Frontal cortex (tissue), 2 donors: ENCODE data around the genes P3H2, CLDN16, IL1RAP and CCDC50.

DNA sequence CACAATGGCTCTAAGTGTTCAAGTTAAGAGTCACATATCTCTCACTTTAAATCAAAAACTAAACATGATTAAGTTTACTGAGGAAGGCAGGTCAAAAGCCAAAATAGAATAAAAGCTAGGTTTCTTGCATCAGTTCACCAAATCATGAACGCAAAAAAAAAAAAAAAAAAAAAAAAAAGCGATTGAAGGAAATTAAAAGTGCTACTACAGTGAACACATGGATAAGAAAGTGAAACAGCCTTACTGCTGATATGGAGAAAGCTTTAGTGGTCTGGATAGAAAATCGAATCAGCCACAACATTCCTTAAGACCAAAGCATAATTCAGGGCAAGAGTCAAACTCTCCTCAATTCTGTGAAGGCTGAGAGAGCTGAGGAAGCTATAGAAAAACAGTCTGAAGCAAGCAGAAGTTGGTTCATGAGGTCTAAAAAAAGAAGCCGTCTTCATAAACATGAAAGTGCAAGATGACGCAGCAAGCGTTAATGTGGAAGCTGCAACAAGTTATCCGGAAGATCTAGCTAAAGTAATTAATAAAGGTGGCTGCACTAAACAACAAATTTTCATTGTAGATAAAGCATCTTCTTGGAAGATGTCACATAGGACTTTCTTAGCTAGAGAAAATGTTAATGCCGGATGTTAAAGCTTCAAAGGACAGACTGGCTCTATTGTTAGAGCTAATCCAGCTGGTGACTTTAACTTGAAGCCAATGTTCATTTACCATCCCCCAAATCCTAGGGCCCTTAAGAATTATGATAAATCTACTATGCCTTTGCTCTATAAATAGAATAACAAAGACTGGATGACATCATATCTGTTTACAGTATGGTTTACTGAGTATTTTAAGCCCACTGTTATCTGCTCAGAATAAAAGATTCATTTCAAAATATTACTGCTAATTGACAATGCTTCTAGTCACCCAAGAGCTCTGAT, 19.2 kb downstream of the P3H2 start:
- RAMPAGE, long total RNA: no peak

- RAMPAGE, long total RNA: no peak
Measured at GRCh38 chr3:190120041-190121208, at the start of gene P3H2. TSS of gene P3H2 (minus strand) at chr3:190120897.

DNA sequence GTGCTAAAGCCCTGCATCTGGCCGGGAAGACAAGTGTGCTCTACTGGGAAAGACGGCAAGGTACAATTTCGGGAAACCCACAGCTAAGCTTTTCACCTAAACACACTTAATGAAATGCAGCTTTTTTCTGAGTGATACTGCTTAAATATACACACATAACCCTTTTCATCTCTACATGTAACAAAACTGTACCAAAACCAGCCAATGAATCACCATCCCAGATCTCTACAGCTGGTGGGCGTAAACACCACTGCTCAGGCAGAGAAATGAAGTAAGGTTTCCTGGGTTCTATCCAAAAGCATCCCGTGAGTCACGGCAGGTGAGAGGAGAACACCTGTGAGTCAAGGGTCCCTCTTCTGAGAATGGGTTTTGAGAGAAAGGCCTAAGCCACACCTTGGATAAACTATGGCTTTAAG, 2.6 kb downstream of the CLDN1 start:
- RAMPAGE, long total RNA: no peak

DNA sequence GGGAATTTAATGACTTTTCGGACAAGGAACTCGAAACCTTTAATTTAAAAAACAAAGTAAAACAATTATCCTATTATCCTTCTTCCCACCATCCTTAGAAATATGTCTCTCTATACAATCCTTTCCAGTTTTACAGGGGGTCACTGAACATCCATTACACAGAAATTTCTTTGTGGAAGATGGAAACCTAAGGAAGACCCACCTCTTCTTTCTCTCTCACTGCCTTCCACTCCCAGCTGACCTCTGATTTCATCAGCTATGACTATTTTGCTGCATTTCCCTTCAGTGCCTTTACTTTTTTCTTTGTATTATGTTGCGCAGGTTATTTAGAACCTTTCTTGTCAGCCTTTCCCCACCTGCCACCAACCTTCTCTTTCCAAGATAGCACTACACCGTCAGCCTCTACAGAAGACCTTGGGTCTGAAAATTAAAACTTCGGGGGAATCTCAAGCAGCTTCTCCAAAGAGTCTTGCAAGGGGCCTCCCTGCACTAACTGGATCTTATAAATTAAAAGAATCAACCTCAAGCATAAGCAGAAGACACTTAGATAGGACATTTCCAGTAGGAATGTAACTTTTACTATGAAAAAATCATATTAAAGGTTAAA, 1.2 kb downstream of the CLDN1 start:
- RAMPAGE, long total RNA: no peak

DNA sequence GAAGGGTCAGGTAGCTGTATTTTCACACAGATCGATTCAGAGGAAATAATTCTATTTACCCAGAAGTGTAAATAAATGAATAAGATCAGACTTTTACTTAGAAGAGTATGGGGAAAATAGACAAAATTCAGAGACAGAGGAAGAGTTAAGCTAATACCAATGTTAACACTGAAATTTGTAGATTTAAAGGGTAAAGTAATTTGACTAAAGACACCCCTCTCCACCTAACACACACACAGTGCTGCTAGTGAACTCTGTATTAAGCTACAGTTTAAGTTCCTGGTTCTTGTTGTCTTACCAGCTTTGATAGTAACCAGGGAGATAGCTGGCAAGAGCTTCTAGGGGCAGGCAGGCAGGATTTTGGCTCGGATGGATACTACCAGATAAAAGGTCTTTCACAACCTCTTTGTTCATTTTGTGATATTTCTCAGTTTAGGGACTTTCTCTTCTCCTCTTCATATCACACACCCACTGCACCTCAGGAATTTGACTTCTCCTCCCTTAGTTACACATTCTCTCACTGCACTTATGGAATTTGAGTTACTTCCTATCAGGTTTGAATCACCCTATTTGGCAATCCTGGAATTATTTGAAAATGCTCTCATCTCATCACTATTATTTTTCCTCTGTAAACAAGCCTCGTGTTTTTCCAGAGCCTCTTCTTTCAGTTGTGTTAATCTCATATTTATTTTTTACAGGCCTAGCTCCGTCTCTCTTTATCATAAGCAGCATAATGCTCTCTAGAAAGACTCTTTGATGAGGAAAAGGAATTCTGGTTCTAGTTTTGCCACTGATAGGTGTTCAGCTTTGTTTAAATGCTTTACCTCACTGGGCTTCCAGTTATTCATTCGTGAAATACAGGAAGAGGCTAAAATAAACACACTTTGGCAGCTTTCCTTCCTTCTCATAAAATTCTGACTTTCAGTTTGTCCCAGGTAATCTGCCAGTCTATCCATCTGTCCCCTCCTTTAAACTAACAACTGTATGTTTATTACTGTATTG, 22.9 kb upstream of the CLDN1 start:
- RAMPAGE, long total RNA: no peak

GRCh38 chr3:190386274-190386960, 1.5 kb upstream of the CLDN16 start:
- RAMPAGE, long total RNA: no peak

DNA sequence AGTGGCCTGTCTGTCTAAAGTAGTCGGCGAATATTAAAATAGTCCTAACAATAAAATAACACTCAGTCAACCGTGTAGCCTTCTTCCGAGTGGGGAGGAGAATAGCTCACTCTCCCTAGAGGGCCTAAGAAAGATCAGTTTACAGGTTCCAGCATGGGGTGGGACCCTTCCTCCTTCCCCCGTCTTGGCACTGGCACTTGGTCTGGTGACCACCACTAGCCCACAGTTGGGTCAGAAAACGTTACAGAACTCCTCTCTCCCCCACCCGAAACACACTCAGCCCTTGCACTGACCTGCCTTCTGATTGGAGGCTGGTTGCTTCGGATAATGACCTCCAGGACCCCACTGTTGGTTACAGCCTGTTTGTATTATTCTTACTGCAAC, at the start of gene CLDN16:
Gene CLDN16 (plus strand): TSS at position 371 of the 384 bp plus-strand sequence.
- RAMPAGE, long total RNA: no peak

GRCh38 chr3:190513338-190514306, at the start of gene IL1RAP:
TSS of gene IL1RAP (plus strand) at chr3:190514085.
- RAMPAGE, long total RNA: no peak

DNA sequence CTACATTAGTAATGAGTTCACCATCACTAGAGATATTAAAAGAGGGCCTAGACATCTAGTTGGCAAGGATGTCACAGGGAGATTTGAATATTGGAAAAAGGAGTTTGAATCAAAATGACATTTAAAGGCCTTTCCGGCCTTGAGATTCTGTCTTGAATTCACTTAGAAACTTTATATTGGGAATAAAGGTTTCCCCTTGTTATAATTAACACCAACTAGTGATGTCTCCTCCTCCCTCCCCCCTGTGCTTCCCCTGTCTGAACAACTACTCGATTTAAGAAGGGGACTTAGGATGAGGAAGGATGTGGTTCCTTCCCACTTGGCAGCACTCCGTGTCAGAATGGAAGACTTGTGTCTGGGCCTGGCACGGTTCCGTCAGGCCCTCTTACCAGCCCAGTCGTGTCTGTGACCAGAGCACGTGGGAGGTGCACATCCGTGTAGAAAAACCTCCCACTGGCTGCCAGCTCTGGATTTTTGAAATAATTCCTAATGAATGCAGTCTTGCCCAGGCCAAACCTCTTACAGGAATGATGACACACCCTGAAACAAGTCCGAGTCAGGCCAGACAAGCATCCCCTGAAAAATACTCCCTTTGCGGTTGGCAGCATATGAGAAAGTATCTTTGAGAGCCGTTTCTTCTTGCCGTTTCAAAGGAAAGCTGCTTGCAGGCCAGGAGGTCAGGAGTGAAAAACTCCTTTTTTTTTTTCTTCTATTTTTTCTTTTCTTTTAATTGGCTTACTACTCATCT, 19.5 kb downstream of the IL1RAP start:
- RAMPAGE, long total RNA: no peak

DNA sequence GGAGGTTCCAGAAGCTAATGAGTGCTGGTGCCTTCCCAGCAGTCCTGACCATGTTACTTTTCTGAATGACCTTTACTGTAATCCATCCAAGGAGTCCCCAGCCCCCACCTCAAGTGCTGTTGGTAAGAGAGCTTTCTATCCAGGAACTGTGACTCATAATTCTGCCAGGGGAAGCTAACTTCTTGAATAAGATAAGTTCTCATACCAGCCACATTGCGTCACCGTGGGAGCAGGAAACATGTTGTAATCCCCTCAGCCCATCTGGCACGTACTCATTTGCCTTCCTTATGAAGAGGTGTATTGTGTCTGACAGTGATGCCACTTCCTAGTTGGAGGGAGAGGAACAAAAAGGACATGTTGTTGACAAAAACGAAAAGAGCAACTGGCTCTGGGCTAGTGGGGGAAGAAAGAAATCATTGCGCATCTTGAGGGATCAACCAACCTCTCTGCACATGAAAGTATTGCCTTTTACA, 52.5 kb downstream of the IL1RAP start:
- RAMPAGE, long total RNA: no peak

- RAMPAGE, long total RNA: no peak
Measured at GRCh38 chr3:191215655-191215948, 16.6 kb downstream of the OSTN start.

DNA sequence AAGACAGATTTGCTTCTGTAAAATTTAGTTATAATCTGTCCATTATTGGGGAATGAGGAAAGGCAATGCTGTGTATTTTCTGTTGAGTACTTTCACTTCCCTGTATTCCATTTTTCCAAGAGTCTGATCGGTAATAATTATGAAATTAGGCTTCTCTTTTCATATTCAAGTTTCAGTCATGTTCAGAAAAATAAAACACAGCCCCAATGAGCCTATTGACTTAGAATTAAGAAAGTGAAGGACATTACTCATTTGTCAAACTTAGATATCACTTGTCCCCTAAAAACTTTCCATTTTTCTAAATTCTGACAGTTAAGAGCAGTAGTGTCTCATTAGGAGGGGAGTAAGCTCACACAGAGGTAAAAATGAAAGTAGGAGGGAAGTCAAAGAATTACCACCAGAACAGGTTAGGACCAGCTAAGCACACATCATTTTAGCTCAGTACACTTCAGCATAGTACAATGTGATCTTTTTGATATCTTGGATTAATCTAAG, 64.2 kb downstream of the OSTN start:
- RAMPAGE, long total RNA: no peak

DNA sequence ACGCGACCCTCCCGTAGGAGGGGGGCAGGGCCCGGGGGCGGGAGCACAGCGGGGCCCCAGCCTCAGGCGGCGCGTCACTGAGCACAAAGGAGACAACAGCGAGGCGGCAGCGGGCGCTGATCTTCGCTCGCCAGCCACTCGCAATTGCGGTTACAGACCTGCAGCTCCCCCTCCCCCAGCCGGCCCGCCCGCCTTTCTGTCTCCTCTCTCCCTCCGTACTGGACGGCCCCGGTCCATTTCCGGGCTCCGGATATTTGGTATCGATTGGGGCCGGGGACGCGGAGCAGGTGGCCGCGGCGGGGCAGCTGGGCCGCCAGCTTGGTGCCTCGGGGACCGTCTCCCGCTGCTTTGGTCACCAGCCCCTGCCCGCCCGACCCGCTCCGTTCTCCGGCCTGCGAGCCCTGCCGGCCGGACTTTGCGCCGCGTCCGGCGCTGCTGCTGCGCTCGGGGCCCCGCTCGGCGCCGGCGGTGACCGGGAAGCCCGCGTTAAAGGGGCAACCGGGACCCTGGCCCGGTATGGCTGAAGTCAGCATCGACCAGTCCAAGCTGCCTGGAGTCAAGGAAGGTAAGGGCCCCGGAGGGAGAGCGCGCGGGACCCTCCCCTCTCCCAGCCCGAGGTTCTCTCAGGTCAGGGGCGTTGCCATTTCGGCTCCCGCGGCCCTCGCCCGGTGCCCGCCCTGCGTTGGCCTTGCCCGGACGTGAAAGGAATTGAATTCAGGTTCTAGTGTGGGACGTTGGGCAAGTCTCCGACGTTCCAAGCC, at the start of gene CCDC50:
Gene CCDC50 (plus strand): TSS at position 236 of the 761 bp plus-strand sequence.
- RAMPAGE, long total RNA: no peak

DNA sequence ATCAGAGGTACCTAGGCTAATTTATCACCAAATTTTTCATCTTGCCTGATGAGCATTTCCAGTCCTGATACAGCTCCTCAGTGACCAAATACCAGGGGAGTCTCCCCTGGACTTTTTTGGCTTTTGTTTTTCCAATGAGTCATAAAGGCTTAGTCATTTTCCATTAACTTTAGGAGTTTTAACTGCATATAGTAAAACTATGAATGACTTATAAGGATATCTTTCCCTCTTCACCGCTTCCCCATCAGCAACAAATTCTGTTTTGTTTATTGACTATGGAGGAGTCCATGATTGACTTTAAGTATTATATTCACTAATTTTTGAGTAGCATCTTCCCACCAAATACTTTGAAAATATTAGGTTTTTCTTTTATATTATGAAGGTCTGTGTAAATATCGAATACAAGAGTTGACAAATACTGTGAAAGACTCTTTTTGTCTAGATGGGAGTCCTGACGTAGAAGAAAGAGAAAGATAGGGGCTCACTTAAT, 7.6 kb upstream of the UTS2B start:
- RAMPAGE, long total RNA: no peak

DNA sequence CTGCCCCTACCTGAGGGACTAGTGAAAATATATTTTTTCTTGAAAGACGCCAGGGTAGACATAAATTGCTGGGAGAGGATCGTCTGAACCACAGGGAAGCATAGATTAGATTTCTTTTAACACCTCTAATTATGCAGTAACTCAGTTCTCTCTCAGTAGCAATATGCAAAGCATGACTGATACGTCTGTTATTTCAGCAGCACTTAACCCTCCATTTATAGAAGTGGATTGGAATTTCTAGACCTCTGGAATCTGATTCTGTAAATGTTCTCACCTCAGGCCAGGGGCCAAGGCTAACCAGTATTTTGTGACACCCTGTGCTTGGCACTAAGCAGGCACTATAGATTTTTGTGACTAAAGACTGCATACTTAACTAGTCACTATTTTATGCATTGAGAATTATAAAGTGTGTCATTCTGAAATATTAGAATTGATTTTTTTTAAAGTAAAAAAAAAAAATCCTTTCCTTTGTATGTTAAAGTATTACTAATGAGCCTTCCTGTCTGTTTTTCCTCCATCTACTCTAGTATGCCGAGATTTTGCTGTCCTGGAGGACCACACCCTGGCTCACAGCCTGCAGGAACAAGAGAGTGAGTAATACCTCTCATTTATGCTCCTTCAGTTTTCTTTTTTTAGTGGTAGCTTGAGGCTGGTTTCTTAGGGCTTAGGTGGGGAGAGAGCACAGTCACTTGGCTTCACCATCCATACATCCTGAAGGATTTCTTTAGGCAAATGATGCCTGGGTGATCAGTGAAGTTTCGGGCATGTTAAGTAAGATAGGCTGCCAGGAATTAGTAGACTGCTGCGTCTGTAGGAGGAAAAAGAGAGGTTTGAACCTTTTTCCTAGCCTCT, 26.5 kb upstream of the UTS2B start:
- RAMPAGE, long total RNA: no peak

- RAMPAGE, long total RNA: no peak
Measured at GRCh38 chr3:192445831-192446030, 281.6 kb downstream of the FGF12 start.

GRCh38 chr3:192644099-192644684, 83.1 kb downstream of the FGF12 start:
- RAMPAGE, long total RNA: no peak

- RAMPAGE, long total RNA: no peak
Measured at GRCh38 chr3:192887012-192887629, 30.5 kb downstream of the MB21D2 start.

DNA sequence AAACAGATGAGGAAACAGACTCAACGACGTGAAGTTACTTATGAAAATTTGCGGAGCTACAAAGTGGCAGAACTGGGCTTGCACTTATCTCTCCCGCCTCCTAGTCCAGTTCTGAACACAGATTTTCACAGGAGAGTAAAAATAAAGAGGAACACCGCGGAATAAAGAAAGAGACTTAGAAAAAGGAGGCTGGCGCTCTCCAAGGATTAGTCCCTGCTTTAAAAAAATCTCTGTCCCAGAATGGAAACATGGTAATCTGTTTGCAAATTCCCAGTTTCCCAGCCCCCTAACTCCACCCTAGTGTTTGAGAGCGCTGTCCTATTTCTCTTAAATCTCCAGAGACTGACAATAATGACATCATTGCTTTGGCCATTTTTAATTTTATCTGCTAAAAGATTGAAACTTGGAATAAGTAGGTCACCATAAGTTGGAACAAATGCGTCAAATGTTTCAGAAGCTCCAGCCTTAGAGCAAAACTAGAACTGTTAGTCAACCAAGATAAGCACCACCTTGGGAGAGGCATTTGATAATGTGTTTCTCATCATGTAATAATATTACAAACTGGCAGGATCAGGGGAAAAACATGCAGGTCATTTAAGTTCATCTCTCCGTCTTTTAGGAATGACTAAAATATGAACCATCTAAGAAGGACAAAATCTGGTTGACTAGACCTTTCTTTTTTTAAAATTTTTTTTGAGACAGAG, 25.7 kb upstream of the MB21D2 start:
- RAMPAGE, long total RNA: no peak

DNA sequence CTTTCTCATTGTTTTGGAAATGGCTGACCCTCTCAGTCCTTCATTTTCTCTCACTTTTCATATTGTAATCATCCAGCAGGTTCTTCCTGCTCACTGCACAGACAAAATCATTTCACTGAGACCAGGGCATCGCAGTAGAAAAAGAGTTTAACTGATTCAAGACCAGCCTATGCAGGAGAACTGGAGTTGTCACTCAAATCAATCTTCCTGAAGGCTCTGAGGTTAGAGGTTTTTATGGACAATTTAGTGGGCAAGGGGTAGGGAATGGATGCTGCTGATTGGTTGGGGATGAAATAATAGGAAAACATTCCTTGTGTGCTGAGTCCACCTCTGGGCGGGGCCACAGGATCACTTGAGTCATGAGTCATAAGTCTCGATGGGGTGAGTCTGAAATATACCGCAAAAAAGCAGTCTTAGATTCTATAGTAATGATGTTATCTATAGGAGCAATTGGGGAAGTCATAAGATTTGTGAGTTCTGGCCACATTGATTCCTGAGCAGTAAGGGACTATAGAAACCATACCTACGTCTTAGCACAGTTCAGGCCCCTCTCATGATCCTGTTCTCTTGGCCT, 2.9 kb upstream of the OPA1 start:
- RAMPAGE, long total RNA: no peak